Right ventricle myocardium (tissue), 1 donor: ENCODE measurements around the gene F7.

GRCh38 chr13:112204801-112205388 lies 137.9 kb downstream of the SOX1 start:
- PRO-cap, 2 experiments, result peak in 1 of 2 experiments; most common plus-strand start chr13:112205307 (in 1); most common minus-strand start chr13:112205021 (in 1)

DNA sequence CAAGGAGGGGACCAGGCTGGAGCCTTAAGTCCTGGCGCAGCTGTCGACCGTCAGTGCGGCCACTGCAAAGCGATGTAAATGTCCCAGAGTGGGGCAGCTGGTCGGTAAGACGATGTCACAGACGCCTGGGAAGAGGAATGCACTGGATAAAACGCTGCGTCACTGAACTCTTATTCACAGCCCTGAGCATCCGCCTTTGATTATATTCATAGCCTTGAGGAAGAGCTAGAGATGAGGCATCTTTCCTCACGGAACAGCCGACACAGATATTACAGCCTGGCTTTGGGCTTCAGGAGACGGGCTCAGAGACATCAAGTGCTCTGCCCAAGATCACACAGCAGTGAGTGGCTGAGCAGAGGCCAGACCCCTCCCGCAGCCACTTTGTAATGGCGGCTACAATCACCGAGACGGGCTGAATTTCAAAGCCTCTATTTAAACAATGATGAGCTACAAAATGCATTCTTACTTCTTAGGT lies 17.7 kb upstream of the TUBGCP3 start:
- PRO-cap, 2 experiments, result no peak in any of the 2 experiments

GRCh38 chr13:112826602-112827215 lies 136.9 kb downstream of the ATP11A start:
- PRO-cap, 2 experiments, result no peak in any of the 2 experiments

DNA sequence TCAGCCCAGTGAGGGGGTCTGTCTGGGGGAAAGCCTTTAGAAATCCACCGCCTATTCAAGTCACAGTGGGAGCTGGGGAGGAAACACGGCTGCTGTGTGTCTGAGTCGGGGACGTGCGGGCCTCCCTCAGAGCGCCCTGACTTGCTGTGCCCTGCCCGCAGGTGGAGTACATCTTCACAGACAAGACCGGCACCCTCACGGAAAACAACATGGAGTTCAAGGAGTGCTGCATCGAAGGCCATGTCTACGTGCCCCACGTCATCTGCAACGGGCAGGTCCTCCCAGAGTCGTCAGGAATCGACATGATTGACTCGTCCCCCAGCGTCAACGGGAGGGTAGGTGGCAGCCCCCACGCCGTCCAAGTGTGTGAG lies 137.8 kb upstream of the MCF2L start:
- PRO-cap, 2 experiments, result no peak in any of the 2 experiments

- PRO-cap, 2 experiments, result no peak in any of the 2 experiments
Observed at GRCh38 chr13:112842679-112843415, 126.2 kb upstream of the MCF2L start.

DNA sequence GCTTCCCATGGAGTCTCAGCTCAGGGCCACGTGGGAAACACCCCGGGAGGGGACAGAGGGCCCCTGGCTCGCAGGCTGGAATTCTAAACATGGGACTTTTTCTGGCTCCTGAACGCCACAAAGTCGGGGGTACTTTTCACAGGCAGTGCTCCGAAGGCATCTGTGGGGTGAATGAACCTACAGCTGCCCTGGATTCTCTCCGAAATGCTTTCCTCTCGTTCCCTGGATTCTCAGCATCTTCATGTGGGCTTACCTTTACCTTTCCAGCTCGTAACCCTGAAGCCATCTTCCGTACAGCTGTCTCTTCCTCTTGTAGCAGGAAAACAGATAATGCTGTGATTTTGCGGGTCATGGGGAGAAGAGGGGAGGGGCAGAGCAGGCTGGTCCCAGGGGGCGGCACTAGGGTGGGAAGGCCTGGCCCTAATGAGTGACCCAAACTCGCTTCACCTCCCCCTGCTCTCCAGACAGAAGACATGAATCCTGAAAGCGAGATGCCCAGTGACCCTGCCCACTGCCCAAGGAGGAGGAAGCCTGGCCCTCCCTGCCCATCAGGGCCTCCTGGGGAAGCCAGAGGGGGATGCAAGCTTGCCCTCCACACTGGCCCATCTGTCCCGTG lies 81.0 kb upstream of the MCF2L start:
- PRO-cap, 2 experiments, result no peak in any of the 2 experiments

DNA sequence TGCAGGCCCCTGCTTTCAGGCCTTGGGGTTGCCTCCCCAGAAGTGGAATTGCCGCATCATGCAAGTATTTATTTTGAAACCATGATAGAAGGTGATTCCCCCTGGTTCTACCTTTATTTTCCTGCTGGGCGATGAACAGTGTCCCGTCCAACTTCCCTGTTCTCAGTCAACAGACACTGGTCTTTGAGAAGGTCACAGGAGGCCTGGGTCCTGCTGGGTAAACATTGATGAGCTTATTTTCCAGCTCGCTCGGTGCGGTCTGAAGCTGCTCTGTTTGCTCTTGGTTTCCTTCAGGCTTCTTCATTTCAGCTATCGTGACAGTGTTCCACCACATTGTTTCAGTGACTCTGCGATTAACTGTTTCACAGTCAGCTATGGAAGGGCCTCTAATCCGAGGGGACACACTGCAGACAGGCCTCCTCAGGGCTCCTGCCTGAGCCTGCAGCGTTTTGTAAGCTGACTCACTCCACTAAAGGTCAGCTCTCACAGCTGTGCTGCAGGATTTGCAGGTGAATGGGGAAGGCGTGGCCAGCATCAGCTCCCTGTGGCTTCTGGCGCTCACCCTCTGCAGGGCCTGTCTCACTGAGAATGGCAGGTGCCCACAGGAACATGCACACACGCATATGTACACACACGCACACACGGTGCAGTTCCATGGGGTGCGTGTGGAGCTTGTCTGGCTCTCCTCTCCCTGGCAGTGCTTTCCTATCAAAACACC lies 63.0 kb upstream of the MCF2L start:
- PRO-cap, 2 experiments, result no peak in any of the 2 experiments

GRCh38 chr13:112951681-112952018 lies 17.4 kb upstream of the MCF2L start:
- PRO-cap, 2 experiments, result no peak in any of the 2 experiments

GRCh38 chr13:113041044-113041930 lies 64.3 kb upstream of the F7 start:
- PRO-cap, 2 experiments, result no peak in any of the 2 experiments

GRCh38 chr13:113105544-113105944 lies at the start of gene F7:
Gene F7, plus strand, starts transcription at chr13:113105791.
- PRO-cap, 2 experiments, result no peak in any of the 2 experiments

DNA sequence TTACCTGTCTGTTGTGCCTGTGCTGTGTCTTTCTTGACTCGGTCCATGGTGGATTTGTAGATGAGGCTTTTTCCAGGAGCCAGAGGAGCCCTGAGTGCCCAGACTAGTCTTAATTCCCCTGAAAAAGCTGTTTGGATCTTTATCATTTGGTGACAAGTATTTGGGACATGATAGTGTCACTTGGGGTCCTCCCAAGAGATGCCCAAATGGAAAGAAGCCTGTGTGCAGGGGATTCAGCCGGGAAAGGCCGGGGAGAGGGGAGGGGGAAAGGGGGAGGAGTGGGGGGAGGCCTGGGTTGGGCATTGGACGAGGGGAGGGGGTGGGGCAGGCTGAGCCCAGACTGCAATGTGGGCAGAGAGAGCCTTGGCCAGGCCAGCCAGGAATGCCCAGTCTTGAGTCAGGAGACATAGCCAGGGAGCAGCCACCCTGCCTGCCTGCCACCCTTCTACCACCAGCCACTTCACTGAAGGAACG lies 333 bp downstream of the PROZ start:
- PRO-cap, 2 experiments, result no peak in any of the 2 experiments

- PRO-cap, 2 experiments, result no peak in any of the 2 experiments
Observed at GRCh38 chr13:113176176-113176748, 17.8 kb downstream of the PROZ start.

DNA sequence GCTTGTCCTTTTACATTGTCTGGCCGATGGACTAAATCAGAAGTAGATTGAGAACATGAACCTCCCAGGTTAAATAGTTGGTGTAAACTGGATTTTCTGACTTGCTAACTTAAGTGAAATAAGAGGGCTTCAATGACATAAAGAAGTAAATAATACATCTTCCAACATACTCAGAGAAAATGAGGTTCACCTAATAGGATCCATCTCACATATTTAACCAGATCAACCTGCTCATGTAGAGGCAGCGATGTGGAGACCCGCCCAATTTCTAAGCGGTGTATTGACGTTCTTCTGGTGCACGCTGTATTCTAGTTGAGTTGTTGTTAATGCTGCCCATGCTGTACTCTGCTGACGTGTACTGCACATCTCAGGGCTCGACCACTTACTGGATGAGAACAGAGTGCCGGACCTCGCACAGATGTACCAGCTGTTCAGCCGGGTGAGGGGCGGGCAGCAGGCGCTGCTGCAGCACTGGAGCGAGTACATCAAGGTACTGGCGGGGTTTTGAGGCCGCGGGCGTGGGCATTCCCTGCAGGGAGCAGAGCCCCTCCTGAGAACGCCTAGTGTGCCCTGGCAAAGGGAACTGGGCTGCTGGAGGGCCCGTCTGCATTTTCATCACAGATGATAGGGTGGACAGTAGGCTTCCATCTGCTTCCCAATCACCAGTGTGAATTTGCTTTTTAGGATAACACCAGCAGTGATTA lies 29.8 kb downstream of the CUL4A start:
- PRO-cap, 2 experiments, result no peak in any of the 2 experiments

DNA sequence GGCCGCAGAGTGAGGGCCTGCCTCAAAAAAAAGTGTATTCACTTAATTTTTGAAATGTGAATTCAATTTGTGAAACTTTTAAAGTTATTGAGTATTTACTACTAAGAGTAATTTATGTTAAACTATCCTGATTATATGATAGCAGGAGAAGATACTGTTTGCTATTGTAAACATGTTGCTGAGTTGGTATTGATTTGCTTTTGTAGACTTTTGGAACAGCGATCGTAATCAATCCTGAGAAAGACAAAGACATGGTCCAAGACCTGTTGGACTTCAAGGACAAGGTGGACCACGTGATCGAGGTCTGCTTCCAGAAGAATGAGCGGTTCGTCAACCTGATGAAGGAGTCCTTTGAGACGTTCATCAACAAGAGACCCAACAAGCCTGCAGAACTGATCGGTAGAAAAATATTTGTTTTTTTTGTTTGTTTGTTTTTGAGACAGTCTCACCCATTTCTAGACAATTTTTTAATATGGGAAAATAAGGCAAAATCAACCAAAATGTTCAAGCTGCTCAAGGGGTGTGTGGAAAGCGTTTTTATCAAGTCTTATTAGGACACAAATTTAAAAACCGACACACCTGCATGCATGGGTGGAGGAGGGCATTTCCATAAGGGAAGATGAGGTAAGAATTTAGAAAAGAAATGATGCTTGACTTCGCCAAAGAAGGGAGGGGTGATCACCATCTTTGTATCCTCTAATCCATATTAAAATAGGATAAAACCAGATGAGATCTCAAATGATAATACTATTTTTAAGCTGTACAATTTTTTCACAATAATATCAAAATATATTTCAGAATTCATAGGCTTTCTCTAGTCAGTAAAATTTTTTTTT lies 33.6 kb downstream of the CUL4A start:
- PRO-cap, 2 experiments, result no peak in any of the 2 experiments

GRCh38 chr13:113245757-113246143 lies 36.3 kb downstream of the CUL4A start:
- PRO-cap, 2 experiments, result no peak in any of the 2 experiments

GRCh38 chr13:113251495-113252247 lies 42.3 kb downstream of the CUL4A start:
- PRO-cap, 2 experiments, result no peak in any of the 2 experiments

DNA sequence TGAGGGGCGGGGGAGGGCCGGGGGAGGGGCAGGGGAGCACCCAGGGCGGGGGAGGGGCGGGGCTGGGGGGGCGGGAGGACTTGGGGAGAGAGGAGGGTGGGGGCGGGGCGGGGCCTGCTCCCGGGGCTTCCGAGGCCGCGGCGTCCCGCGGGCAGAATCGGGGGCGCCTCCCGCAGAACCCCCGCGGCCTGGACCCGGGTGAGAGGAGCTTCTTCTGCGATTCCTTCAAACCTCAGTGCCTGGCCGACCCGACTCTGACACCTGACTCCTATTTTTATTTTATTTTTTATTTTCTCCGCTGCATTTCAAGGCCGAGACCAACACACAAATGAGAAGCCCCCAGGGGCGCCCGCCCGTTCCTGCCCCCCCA lies 409 bp upstream of the GRTP1 start:
- PRO-cap, 2 experiments, result peak in 2 of 2 experiments; most common plus-strand start position 154 of the sequence (in 2)

- PRO-cap, 2 experiments, result no peak in any of the 2 experiments
Observed at GRCh38 chr13:113379938-113380316, 16.0 kb upstream of the GRTP1 start.

- PRO-cap, 2 experiments, result no peak in any of the 2 experiments
Observed at GRCh38 chr13:113380317-113380798, 16.4 kb upstream of the GRTP1 start.

DNA sequence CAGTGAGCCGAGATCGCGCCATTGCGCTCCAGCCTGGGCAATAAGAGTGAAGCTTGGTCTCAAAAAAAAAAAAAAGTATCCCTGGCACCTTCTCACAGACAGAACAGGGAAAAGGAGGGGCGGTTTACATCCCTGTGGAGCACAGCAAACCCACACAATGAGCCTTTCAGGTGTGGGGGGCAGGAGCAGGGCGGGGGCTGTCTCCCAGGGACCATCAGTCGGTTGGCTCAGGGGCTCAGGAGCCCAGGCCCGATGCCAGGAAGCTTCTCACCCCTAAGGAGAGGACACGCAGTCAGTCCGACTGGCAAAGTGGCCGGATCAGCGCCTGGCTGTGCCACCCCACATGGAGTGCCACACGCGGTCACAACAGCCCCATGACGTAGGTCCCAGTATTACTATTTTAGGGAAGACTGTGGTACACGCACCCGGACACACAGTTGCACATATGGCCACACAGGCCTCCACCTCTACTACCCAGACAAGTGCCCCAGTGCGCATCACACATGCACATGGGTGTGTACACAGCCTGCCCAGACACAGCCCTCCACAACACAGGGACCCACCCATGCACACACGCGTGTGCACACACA lies 29.2 kb upstream of the GRTP1 start:
- PRO-cap, 2 experiments, result peak in 1 of 2 experiments; most common plus-strand start position 428 of the sequence (in 1); most common minus-strand start position 311 of the sequence (in 1)